Diencephalon (tissue), 2 donors: Measurements from ENCODE around the gene LAD1.

DNA sequence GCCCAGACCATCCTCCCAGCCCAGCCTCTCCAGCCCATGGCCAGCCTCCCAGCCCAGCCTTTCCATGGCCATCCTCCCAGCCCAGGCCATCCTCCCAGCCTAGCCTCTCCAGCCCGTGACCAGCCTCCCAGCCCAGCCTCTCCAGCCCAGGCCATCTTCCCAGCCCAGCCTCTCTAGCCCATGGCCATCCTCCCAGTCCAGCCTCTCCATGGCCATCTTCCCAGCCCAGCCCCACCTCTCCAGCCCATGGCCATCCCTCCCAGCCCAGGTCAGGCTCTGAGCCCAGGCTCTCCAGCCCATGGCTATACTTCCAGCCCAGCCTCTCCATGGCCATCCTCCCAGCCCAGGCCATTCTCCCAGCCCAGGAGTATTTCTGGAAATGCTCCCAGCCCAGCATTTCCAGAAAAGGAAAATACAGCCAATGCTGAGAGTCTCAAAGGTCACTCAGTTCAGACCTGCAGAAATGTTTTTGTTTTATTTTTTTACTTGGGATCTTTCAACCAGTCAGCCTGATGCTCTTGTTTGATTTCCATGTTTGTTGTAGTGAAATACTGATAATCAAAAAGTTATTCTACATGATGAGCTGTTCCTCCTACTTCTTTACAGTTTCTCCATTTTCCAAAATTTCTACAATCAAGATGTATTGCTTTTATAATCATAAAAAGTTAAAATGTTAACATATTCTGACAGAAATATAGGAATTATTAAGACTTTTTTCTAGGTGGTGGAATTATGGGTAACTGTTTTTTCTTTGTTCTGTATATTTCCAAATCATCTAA lies 70.0 kb upstream of the ZNF281 start:
- RAMPAGE, long total RNA, result no peak

GRCh38 chr1:200588748-200589148 lies 31.8 kb downstream of the KIF14 start:
- RAMPAGE, long total RNA, result no peak

DNA sequence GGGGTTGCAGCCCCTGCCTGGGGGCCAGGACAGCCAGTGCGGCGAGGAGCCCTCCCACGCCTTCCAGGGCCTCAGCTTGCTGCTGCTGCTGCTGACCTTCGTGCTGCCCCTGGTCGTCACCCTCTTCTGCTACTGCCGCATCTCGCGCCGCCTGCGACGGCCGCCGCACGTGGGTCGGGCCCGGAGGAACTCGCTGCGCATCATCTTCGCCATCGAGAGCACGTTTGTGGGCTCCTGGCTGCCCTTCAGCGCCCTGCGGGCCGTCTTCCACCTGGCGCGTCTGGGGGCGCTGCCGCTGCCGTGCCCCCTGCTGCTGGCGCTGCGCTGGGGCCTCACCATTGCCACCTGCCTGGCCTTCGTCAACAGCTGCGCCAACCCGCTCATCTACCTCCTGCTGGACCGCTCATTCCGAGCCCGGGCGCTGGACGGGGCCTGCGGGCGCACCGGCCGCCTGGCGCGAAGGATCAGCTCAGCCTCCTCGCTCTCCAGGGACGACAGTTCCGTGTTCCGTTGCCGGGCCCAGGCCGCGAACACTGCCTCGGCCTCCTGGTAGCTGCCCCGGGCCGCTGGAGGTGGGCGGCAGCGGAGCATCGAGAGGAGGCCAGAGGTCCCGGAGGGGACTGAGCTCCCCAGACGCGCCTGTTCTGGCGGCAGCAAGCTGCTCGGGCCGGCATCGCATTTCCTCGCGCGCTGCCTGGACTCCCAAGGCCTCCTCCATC lies 949 bp downstream of the GPR25 start:
- RAMPAGE, long total RNA, result no peak

DNA sequence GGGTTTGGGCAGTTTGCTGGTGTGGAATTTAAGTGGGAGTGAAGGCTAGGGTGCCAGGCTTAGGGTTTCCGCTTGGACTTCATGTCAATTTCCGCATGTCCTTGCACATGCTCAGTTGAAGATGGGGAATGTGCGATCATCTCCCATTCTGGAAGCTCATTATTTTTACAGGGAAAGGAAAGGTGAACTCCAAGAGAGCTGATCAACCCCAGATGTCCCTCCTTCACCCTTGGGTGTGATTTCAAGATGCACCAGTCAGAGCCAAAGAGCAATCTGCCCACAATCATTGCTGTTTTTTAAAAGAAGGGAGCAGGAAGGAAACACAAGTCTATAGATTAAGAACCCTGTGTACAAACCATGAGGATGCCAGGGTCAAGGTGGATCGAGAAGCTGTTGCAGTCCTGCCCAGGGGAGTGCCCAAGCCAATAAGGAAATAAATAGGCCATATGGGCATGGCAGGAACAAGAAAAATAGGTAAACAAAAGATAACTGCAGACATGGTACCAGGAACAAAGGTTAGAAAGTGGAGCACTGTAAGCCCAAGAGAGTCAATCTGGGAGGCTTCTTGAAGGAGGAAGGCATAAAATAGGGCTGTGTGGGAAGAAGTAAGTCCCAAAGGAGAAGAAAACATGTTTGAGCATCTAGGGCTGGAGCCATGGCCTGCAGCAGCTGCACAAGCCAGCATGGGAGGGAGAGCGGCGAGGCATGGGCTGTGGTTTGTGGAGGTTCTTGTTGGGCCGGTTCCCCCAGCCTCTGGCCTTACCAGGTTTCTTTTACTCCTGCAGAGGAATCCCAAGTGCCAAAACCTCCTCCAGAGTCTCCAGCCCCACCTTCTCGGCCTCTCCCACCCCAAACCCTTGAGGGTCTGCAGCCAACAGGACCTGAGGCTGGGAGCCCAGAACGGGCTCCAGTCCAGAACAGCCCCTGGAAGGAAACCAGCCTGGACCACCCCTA lies 13.5 kb downstream of the INAVA start:
- RAMPAGE, long total RNA, result no peak

DNA sequence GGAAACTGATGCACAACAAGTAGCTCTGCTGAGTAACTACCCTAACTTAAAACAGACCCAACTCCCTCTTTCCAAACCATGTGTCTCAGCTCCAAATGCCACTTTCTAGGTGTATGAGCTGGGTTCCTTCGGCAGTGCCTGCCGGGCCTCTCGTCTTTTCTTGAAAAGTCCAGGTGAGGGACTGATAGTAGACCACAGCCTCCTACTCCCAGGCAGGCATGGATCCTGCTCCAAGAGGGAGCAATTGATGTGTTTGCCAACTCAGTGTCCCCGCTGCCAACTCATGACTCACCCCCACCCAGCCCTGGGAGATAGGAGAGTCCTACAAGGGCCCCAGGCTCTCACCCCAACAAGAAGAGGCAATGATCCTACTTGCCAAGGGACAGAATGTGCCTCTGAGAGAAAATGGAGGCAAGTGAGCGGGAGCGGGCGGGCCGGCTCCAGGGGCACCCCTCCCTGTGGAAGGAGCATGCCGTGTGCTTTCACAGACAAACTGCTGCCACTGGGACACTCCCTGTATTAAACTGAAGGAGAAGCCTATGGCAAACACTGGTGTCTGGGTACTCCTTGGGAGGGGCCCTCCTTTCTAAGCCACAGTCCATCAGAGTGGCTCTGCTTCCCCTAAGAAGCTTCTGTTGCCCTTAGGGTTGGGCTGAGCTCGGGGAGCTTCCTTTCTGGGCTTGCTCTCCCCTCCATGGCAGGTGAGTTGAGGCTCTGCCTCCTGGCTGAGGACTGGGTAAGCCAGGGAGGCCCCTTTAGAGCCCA lies 16.6 kb downstream of the PKP1 start:
- RAMPAGE, long total RNA, result no peak

GRCh38 chr1:201301727-201302388 lies 18.6 kb downstream of the PKP1 start:
- RAMPAGE, long total RNA, result no peak

DNA sequence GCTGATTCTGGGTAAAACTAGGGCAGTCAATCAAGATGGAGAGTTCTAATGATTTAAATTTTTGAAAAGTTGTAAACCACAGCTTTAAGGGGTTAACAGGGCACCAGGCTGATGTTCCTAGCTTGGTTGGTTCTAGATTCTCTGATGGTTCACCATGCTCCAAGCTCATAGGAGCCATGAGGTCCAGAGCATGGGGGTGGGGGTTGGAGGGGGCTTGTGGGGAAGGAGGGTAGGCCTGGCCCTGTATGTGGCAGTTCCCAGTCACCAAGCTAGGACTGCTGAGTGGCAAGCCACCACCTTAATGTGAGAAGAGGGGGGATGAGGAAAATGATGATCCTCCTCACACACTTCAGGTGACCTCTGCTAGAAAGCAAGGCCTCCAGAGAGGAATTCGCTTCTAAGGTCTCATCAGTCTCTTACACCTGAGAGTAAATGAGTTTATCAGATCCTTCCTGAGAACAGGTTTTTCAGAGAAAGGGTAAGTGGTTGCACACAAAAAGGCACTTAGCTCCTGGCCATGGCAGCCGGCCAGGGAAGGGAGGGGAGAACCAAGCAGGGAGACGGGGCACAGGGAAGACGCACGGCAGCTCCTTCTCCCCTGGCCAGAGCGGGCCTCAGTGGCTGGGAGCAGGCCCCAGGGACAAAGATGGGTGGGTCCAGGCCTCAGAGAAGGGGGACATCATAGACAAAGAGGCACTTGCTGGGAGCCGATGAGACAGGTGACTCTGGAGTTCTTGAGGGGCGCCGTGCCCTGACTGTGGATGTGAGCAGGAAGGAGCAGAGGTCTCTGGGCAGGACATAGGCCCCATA lies 3.5 kb upstream of the TNNT2 start:
- RAMPAGE, long total RNA, result no peak

GRCh38 chr1:201398897-201400213 lies at the start of gene LAD1:
Gene LAD1 (minus strand): TSS chr1:201399324.
- RAMPAGE, long total RNA, result no peak

DNA sequence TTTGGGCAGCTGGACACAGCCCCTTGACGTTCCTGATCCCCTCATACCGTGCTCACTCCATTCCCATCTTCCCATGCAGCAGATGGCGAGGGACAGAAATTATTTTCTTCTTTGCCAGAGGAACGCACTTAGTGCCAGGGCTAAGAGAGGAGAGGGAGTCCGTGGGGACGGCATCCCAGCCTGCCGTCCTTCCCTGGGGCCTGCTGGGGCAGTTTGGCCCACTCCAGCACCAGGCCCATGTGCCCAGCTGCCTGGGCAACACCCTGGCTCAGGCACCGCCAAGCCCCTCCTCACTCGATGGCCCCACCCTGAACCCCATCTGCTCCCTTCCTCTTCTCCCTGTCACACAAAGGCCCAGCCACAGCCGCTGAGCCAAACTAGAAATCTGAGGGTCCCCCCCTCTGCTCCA lies 8.1 kb upstream of the TNNI1 start:
- RAMPAGE, long total RNA, result no peak

DNA sequence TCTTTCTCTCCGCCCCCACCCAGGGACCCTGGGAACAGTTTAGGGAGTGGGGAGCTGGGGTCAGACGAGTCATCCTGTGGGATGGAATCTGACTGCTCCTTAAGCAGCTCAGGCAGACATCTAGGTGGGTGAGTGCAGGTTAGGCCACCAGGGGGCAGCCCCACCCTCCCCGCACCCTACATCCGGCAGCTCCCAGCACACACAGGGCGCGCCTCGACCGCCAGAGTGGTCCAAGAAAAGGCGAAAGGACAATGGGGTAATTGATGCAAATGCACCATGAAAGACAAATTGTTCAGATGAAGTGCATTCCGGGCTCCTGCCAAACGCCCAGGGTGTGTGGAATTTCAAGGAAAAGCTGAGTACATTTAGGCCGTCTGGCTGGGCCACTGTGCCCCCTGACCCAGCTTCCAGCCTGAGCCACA lies 20.8 kb downstream of the PHLDA3 start:
- RAMPAGE, long total RNA, result no peak

DNA sequence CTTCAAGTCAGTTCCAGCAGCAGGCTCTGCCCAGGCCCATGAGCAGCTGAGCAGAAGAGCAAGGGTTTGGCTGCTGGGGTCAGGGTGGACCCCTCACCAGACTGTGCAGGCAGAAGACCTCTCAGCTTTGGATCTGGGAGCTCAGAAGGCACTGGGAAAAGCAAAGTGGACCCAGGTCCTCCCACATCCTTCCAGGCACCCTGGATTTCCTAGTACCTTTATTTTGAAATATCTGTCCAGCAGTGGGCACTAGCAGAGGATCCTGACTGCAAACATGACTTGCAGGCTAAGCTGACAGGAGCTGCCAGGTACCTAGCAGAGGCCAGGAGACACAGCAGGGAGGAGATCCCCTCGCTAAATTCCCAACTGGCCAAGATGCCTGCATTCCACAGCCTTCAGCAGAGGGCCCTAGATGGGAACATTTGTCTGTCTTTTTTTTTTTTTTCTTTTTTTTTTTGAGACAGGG lies 13.3 kb downstream of the PHLDA3 start:
- RAMPAGE, long total RNA, result no peak

DNA sequence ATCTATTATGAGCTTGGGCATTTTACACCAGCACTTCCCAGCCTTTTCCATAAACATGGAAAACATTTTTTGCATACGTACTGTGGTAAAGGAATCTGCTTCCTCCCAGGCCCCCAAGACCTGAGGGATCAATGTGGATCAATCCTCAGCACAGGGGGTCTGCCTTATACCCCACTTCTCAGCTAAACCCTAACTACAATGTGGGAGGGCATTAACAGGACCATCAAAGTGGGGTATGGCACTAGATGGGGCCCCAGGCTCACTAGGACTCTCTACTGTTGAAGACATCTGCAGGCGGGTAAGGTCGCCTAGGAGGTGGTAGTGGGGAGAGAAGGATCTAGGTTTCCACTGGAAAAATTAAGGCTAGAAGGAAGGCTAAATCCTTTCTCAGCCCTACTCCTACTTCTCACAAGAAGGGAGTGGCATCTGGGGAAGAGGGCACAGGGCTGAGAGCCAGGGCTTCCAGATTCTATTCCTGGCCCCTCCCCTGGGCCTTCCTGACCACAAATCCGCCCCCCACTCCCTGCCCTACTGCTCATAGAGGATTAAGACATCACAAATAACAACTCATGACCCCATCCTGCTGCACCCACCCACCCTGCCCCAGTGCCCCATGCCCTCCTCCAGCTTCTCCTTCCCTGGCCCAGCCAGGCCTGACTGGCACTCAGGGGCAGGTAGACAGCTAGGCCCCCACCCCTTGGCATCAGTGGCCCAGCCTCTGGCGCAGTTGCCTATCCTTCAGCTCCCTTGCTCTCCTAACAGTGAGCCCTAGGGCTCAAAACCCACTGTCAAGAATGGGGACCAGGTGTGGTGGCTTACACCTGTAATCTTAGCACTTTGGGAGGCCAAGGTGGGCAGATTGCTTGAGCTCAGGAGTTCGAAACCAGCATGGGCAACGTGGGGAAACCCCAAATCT lies 2.5 kb downstream of the PHLDA3 start:
- RAMPAGE, long total RNA, result no peak

GRCh38 chr1:201469457-201469718 lies 400 bp upstream of the PHLDA3 start:
- RAMPAGE, long total RNA, result no peak

- RAMPAGE, long total RNA, result no peak
Observed at GRCh38 chr1:201483792-201484926, 15.2 kb upstream of the PHLDA3 start.

GRCh38 chr1:201492885-201493456 lies 14.0 kb downstream of the CSRP1 start:
- RAMPAGE, long total RNA, result no peak

GRCh38 chr1:201539565-201540615 lies 963 bp downstream of the NAV1 start:
- RAMPAGE, long total RNA, result no peak

GRCh38 chr1:201812801-201813454 lies 16.0 kb upstream of the IPO9 start:
- RAMPAGE, long total RNA, result no peak

DNA sequence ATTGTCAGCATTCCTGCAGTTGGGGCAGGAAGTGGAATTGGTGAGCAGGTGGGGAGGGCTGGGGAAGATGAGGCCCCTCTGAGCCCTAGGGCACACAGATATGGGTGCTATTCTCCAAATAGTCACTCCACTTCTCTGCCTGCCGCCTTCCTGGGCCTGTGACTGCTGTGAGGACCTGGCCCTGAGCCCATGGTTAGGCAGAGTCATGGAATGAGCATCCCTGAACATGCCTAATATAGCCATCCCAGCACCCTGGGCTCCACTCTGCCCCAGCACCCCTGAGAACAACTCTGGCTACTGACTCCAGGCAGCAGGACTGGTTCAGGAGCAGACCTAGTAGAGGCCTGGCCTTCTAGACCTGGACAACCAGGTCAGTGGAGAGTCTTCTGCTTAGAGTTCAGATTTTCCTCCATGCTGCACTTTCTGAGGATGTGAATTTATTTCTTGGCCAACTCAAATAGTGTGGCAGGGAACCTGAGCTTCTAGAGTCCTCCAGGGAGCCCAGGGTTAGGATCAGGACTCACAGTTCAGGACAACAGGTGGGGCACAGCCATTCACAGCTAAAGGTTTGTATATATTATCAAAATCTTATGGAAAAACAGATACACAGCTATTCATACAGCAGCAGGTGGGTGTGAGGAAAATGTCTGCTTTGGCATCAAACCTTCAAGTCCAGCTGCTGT lies 8.5 kb downstream of the SHISA4 start:
- RAMPAGE, long total RNA, result no peak

- RAMPAGE, long total RNA, result no peak
Observed at GRCh38 chr1:201902831-201903655, 14.3 kb downstream of the SHISA4 start.

GRCh38 chr1:202161082-202161852 lies 865 bp upstream of the PTPN7 start:
- RAMPAGE, long total RNA, result no peak